SK-N-MC (cell line): Measurements from ENCODE around the gene SDK2.

DNA sequence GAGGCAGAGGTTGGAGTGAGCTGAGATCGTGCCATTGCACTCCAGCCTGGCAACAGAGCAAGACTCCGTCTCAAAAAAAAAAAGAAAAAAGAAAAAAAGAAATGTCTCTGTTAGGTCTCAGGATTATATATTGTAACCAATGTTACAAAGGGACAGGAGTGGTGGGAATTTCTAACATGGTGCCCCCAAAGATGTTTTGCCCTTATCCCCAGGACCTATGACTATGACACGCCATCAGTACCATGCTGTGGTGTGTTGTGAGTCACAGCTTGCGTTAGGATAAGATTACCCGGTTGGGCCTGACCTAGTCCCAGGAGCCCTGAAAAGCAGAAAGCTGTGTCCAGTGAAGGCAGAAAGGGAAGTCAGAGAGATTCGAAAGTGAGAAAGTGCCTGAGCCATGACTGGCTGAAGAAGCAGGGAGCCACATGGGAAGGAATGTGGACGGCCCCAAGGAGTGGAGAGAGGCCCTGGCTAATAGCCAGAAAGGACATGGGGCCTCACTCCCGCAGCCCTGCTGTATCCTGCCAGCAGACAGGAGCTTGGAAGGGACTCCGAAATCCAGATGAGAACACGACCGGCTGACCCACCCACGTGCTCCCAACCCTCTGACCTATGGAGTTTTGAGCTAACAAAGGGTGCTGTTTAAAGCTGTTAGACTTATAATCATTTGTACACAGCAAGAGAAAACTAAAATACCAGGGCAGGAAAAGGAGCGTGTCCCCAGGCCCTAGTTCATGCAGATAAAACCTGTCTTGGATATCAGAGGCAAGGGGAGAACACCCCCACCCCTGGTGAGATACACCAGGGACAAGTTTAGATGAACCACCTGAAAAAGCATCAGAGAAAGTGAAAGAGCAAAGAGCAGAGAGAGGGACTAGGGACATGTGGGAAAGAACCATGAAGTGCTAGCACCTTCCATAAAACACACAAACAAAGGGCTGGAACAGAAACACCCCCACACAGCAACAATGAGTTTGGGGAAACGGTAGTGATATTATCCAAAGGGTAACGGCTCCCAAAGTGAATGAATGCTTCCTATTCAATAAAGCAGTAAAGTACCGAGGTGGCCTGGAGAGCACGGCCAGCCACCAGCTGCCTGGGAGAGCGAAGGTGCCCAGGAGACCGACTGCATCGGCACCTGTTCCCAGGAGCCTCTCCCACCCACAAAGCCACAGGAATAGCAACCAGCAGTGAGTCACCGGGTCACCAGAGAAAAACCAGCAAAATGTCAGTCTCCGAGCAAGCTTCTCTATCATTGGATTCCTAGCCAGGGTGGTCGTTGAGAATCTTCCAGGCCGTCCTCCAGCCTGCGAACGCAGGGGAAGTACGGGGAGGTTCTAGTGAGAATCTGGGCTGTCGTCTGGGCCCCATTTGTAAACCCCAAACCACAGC lies 115.2 kb downstream of the SLC39A11 start:
- RRBS = no CpG with 5 or more reads among the region's 28 CpGs

DNA sequence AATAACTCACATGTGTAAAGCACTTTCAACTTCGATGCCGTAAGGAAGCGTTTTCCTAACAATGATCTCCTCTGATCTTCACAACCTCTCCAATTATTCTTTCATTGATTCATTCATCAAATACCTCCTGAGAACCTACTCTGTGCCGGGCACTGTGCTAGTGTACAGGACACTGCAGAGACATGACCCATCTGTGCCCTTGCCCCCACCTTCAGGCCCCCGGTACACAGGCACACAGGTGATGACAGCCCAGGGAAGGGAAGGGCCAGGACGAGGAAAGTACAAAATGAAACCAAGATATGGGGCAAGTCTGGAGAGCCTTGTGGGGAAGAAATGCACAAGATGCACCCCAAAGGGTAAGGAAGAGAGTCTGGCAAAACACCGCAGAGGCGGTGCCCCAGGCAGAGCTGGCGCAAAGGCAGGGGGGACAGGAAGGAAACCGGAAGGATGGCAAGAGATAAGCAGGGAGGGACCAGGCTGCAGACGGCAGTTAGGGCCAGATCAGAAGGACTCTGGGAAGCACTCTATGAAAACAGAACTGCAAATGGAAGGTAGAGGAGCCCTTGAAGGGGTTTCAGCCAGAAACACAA lies 81.5 kb downstream of the SLC39A11 start:
- RRBS = 47% methylated on average over 2 of the region's 11 CpGs

GRCh38 chr17:73089954-73090179 lies 2.6 kb downstream of the SLC39A11 start:
- RRBS = no CpG with 5 or more reads among the region's 3 CpGs

- RRBS = 1% methylated on average over 12 of the region's 53 CpGs
These were observed 379 bp downstream of the CDC42EP4 start for GRCh38 chr17:73311352-73311891.

GRCh38 chr17:73361205-73361703 lies 49.5 kb upstream of the CDC42EP4 start:
- RRBS = 50% methylated on average over 8 of the region's 20 CpGs

DNA sequence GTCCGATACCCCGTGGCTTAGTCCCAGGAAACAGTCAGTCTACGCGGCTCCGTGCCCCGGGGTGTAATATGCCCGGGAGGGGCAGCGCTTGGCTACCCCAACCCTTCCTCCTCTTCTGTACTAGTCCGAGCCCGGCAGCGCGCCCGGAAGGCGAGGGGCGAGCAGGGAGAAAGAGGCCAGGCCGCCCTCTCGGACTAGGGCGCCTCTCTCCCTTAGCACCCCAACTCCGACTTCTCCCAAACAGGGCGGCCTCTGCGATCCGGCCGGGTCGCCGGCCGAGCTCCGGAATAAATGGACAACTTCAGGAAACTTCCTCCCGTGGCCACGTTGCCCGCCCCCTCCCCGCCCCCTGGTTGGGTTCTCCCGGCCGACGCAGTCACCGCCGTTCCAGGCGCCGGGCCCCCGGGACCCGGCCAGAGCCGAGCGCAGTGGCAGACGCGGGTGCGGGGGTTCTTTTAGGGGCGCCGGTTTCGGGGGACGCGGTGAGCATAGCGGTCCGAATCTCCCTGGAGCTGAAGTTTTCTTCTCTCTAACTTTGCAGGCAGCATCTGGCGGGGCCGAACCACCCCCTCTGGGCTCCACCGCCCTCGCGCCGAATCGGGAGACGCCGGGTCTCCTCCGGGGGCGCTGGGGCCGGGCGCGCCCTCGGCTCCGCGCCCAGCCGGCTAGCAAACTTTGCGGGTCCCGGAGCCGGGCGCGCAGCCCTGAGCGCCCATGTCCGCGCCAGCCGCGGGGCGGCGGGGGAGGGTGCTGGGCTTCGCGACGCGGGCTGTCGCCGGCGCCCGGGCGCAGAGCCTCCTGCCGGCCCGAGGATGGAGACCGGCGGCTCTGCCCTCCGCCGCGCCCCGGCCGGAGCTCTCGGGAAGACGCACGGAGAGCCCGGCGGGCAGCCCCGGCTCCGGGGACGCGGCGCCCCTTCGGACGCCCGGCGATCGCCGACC lies at the start of gene SDK2:
TSS of gene SDK2 (minus strand) at position 289 of the 941 bp plus-strand sequence.
- RRBS = 9% methylated on average over 29 of the region's 116 CpGs

- RRBS = no CpG with 5 or more reads among the region's 10 CpGs
These were observed 3.8 kb upstream of the SDK2 start for GRCh38 chr17:73647930-73648462.

DNA sequence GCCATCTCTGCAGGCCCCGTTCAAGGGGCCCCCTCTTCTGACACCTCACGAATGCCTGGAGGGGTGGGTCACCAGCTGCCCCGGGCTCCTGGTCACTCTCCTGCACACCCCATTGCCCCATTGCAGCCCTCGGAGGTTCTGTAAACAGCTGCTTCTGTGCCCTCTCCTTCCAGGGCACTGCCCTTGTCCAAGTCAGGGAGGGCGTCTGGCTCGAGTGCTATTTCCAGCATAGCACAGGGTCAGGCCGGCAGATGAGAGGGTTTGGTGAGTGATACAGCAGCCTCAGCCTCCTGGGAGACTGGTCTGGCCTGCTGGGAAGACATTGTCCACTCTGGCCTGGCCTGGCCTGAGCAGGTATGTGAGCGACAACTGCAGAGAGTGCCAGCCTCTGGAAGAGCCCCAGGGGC lies 105.6 kb upstream of the SDK2 start:
- RRBS = no CpG with 5 or more reads among the region's 8 CpGs

DNA sequence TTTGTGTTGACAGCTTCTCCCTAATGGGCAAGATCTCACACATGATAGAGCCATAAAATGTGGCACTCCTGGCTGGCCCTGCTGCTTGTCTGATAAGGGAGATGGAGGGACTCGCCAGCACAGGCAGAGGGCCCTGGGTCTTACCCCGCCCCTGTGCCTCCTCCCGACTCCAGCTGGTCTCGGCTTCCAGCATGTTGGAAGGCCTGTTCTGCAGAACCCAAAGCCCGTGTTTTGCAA lies 106.7 kb upstream of the SDK2 start:
- RRBS = no CpG with 5 or more reads among the region's 5 CpGs

GRCh38 chr17:74042651-74043313 lies 160.7 kb upstream of the RPL38 start:
- RRBS = no CpG with 5 or more reads among the region's 10 CpGs

DNA sequence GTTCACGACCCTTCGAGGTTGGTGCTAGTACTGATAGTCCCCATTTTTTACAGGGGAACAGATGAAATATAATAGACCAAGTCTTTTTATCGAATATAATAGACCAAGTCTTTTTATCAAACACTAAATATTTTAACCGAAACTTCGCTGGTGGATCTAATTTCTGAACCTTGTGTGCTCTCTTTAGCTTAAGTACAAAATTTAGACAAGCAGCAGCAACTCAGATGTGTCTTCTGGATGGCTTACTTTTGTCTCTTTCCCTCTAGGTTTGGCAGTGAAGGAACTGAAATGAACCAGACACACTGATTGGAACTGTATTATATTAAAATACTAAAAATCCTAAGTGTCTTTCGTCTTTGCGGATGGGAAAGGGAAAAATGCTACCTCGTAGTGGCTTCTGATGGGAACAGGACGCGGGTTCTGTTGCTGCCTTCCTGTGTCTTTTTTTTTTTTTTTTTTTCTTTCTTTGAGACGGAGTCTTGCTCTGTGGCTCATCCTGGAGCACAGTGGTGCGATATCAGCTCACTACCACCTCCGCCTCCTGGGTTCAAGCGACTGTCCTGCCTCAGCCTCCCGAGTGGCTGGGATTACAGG lies 3.7 kb upstream of the TTYH2 start:
- RRBS = no CpG with 5 or more reads among the region's 15 CpGs

GRCh38 chr17:74231854-74232246 lies 18.5 kb downstream of the TTYH2 start:
- RRBS = no CpG with 5 or more reads among the region's 6 CpGs

- RRBS = no CpG with 5 or more reads among the region's 12 CpGs
These were observed 12.1 kb downstream of the GPR142 start for GRCh38 chr17:74379358-74379838.

DNA sequence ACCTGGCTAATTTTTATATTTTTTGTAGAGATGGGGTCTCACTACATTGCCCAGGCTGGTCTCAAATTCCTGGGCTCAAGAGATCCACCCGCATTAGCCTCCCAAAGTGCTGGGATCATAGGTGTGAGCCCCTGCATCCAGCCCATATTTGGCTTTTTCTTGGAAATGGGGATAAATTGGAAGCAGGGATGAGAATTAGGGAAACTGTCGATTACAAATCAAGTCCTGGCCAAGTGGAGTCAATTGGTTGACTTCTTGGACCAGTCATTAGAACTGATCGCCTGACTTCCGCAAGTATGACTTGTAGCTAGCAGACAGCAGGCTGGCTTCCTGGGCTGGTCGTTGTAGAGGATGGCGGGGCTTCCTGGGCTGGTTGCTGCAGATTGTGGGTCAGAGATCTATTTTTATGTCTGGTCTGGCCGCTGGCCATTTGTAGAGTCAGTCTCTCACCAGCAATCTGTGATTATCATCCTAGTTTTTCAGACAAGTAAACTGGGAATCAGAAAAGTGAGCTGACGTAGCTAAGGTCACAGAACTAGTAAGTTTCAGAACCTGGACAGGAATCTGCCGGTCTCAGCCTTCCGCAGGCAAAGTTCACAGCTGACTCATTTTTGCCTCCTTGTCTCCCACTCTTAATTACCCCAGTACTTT lies 19.0 kb downstream of the GPR142 start:
- RRBS = no CpG with 5 or more reads among the region's 10 CpGs

DNA sequence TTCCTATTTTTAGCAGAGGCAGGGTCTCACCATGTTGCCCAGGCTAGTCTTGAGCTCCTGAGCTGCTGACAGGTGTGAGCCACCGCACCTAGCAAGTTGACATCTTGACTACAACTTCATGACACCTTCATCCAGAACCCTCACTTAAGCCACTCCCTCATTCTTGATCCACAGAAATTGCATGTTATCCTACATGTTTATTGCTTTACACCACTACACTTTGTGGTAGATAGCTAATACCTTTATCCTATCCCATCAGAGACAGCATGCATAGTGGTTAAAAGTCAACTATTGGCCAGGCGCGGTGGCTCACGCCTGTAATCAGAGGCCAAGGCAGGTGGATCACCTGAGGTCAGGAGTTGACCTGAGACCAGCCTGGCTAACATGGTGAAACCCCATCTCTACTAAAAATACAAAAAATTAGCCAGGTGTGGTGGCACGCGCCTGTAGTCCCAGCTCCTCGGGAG lies 15.9 kb upstream of the GPRC5C start:
- RRBS = no CpG with 5 or more reads among the region's 7 CpGs

DNA sequence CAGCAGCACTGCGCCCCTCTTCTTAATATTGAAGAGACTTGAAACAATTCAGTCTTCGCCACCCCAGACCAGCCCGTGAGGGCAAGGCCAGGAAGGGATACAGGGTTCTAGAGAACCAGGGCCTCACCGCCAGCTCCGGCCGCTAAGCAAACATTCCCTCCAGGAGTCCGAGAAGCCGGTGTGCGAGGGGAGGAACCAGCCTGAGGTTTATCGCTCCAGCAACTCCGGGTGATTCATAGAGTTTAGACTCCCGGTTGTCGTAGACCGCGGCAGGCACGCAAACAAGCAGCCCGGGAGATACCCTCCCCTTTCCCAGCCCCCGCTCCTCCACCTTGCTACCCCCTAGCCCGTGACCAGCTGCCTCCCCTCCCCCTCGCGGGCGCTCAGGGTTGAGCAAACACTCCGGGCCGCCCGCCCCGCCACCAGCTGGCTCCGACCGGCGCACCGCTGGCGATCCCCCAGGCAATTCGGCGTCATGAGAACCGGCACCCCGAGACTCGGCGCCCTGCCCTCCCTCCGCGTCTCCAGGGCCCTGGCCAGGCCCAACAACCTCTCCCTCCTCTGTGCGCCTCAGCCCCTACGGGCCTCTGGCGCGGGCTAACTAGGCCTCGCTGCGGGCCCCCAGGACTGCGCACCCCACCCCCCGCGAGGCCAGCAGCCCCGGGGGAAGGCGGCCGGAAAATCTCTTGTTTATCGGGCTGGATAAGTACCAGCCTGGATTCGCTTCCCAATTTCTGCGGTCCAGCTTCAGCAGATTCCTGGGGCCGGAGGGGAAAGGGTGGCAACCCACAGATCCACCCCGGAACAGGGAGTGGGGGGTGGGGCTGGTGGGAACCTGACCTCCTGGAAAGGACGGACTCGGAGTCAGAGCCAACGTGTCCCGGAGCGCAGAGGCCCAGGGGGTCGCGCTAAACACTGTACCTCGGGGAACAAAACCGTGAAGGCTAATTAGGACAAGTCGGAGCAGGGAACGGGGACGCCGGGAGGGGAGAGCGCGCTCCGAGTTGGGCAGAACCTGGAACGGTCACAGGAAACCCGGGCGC lies 1.0 kb upstream of the GPRC5C start:
- RRBS = 4% methylated on average over 39 of the region's 75 CpGs

DNA sequence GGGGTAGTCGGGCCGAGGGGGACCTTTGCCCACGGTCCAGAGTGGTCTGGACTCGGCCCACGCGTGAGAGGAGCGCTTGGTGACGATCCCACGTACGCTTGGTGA lies 475 bp upstream of the GPRC5C start:
- RRBS = no CpG with 5 or more reads among the region's 10 CpGs

DNA sequence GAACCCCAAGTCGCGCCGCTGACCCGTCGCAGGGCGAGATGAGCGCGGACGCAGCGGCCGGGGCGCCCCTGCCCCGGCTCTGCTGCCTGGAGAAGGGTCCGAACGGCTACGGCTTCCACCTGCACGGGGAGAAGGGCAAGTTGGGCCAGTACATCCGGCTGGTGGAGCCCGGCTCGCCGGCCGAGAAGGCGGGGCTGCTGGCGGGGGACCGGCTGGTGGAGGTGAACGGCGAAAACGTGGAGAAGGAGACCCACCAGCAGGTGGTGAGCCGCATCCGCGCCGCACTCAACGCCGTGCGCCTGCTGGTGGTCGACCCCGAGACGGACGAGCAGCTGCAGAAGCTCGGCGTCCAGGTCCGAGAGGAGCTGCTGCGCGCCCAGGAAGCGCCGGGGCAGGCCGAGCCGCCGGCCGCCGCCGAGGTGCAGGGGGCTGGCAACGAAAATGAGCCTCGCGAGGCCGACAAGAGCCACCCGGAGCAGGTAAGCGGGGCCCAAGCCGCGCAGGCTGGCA lies 436 bp downstream of the NHERF1 start:
- RRBS = 16% methylated on average over 25 of the region's 60 CpGs

GRCh38 chr17:74768788-74769577 lies 7.2 kb downstream of the NAT9 start:
- RRBS = no CpG with 5 or more reads among the region's 11 CpGs

DNA sequence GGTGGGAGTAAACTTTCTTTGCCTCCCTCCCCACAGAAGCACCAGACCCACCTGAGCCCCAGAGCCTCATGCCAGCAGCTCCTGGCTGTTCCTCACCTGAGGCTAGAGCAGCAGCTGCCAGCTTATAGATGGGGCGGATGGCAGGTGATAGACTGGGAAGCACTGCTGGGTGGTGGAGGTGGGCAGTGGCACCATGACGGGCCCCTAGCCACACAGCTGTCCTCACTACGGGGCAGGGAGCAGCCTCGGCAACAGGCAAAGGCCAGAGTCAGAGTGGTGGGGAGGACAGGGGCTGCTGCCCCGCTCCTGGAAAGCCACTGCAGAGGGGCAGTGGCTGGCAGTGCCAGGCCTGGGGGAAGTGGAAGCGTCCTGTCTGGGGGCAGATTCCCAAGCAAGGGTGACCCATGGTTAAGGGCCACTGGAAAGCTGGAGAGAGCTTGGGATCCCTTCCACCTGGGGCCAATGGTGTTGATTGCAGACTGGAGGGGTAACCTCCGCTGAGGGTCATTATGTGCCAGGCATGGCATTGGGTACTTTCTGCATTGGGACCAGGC lies 20.6 kb downstream of the GRIN2C start:
- RRBS = no CpG with 5 or more reads among the region's 7 CpGs